H7 (cell line): ENCODE data around the gene IMMP2L.

GRCh38 chr7:106598648-106599267 lies 62.2 kb downstream of the CCDC71L start:
- RAMPAGE, long total RNA, result no peak

GRCh38 chr7:106599268-106599707 lies 61.7 kb downstream of the CCDC71L start:
- RAMPAGE, long total RNA, result no peak

- RAMPAGE, long total RNA, result no peak
Observed at GRCh38 chr7:106640383-106640649, 20.6 kb downstream of the CCDC71L start.

- RAMPAGE, long total RNA, result no peak
Observed at GRCh38 chr7:106770034-106770359, 95.1 kb upstream of the PIK3CG start.

DNA sequence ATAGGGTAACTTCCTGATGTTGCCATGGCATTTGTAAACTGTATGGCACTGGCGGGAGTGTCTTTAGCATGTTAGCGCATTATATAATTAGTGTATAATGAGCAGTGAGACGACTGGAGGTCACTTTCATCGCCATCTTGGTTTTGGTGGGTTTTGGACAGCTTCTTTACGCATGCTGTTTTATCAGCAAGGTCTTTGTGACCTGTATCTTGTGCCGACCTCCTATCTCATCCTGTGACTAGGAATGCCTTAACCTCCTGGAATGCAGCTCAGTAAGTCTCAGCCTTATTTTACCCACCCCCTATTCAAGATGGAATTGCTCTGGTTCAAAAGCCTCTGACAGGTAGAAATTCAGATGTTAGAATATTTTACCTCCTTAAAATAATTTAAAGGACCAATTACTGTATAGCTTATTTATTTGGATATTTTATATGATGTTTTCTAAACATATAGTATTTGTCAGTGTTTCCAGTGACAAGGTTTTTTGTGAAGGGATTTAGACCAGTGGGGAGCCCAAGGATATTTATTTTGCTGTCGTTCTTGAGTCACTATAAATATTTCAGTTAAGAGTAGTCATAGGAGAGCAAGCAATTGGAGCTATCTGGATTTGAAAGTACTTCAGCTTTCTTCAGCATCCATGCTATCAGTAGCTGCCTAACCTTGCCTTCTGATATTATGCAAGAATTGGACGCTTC lies 90.0 kb upstream of the PIK3CG start:
- RAMPAGE, long total RNA, result no peak

DNA sequence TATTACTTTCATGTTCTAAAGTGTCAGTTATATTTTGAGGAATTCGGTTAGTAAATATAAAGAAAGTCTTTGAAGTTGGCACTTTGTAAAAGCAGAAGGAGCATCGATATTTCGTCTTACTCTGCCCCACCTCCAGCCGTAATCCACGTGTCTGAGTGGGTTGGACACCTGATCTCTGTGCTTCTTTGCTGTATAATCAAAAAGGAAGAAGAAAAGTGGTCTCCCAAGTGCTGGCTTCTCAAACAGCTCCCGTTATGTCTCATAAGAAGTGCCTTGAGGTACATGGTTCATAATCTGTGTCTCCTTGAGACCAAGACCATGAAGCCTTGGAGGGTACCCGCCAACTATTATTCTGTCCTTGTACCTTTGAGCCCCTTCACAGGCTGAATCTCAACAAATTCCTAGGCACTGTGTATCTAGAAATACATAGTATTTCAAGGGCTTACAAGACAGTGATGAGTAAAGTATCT lies 19.8 kb downstream of the PRKAR2B start:
- RAMPAGE, long total RNA, result no peak

DNA sequence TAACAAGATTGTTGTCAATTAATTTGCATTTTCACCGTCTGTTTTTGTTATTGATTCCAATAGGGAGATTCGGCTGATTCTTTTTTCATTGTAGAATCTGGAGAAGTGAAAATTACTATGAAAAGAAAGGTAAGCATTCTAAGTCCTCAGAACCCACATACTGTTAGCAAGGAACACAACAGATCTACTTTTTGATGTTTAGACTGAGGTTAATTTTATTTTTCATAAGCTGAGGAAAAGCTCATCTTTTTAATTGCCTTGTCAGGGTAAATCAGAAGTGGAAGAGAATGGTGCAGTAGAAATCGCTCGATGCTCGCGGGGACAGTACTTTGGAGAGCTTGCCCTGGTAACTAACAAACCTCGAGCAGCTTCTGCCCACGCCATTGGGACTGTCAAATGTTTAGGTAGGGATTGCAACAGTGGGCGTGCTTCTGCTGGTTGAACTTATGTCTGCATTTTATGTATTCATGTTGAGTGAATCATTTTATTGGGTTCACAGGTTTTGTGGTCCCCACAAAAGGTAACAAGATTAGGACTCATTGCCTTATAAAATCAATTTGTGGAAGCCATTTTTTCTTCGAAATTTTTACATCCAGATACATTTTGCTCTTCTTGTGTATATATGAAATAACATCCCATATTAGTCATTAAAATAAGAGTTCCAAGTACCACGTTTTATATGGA lies 11.7 kb upstream of the HBP1 start:
- RAMPAGE, long total RNA, result no peak

DNA sequence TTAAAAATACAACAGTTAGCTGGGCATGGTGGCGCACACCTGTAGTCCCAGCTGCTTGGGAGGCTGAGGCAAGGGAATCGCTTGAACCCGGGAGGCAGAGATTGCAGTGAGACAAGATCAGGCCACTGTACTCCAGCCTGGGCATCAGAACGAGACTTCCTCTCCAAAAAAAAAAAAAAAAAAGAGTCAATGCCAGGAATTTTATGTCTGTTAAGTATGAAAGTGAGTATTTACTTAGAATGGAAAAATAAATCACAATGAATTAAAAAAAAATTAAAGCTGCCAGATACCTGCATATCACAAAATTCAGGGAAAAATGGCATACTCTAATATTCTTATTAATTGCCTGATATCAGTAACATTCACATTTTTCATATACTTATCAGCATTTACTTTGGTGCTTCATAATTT lies 2.9 kb downstream of the HBP1 start:
- RAMPAGE, long total RNA, result no peak

DNA sequence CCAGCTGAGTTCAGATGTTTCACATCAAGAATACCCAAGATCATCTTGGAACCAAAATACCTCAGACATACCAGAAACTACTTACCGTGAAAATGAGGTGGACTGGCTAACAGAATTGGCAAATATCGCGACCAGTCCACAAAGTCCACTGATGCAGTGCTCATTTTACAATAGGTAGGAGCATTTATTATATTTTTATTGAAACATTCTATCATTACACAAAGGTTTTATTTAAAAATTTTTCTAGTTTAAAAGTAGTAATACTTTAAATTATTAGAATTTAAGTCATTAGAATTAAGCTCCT lies 13.6 kb downstream of the HBP1 start:
- RAMPAGE, long total RNA, result no peak

- RAMPAGE, long total RNA, result no peak
Observed at GRCh38 chr7:107474094-107474797, 4.4 kb downstream of the GPR22 start.

- RAMPAGE, long total RNA, result no peak
Observed at GRCh38 chr7:107608860-107609444, 28.9 kb downstream of the BCAP29 start.

GRCh38 chr7:107785883-107786416 lies 17.1 kb downstream of the SLC26A3 start:
- RAMPAGE, long total RNA, result no peak

DNA sequence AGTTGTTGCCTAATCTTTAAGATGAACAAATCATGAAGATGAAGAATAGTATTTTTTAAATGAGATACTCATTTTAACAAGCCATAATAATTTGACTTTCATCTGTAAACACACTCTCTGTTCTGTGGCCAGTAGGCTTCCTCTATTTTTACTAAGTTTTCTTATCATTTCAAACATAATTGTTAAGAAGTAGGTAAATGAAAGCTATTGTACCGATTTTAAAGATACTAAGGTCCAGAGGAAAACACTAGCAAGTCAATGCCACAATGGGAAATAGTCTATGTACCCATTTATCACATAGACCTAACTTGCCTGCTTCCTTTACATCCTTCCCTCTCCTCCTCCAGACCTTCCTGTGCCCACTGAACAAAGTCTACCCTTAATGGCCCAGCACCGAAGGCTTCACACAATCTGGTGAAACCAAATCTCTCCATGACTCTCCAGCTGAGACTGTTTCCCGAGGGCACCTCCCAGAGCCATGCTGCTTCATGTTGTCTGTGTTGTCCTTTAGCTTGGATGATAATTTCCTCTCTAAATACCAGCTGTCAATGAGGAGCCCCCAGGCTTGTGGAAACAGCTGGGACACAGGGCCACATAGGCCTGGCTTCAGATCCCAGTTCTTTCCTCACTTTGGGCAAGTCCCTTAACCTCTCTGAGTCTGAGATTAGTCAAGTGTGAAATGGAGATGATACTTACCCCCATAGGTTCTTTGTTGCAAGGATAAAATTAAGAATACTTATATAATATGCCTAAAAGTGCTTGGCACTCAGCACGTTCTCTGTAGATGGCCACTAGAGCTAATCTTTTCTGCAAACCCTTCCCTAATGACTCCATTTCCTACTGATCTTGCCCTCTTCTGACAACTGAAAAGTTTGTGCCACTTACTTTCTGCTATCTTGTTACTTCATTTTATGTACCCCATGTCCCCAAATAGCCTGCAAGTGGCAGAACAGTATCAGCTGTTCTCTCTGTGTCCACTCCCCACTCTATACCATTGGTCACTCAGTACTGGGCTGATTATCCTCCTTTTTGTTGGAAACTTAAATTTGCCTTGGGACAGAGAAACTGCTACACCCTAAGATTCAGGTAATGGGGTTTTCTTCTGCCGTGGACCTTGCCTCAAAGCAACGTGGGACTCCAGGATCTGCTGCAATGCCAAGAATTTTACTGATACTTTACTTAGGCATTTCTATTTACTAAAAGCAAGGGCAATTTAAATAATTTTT lies 54.5 kb downstream of the DLD start:
- RAMPAGE, long total RNA, result no peak

GRCh38 chr7:107971637-107972549 lies 31.1 kb downstream of the LAMB1 start:
- RAMPAGE, long total RNA, result no peak

- RAMPAGE, long total RNA, result no peak
Observed at GRCh38 chr7:107995029-107995562, 7.9 kb downstream of the LAMB1 start.

GRCh38 chr7:108093941-108094140 lies 36.3 kb downstream of the LAMB4 start:
- RAMPAGE, long total RNA, result no peak

DNA sequence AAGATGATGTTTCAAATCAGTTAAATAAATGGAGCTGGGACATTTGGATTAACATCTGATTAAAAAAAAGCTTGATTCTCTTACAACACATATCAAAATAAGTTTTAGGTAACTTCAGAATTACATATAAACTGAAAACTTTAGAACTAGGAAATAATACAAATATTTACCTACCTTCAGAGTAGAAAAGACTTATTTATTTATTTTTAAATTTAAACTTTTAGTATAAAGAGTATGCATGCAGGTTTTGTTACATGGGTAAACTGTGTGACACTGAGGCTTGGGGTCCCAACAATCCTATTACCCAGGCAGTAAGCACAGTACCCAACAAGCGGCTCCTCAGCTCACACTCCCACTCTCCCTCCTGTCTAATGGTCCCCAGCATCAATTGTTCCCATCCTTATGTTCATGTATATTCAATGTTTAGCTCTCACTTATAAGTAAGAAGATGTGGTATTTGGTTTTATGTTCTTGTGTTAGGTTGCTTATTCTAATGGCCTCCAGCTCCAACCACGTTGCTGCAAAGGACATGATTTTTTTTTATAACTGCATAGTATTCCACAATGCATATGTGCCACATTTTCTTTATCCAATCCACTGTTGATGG lies 31.8 kb downstream of the PNPLA8 start:
- RAMPAGE, long total RNA, result no peak

GRCh38 chr7:108503164-108503996 lies 22.6 kb downstream of the PNPLA8 start:
- RAMPAGE, long total RNA, result no peak

- RAMPAGE, long total RNA, result no peak
Observed at GRCh38 chr7:109697438-109697637, 1127.7 kb downstream of the DNAJB9 start.

DNA sequence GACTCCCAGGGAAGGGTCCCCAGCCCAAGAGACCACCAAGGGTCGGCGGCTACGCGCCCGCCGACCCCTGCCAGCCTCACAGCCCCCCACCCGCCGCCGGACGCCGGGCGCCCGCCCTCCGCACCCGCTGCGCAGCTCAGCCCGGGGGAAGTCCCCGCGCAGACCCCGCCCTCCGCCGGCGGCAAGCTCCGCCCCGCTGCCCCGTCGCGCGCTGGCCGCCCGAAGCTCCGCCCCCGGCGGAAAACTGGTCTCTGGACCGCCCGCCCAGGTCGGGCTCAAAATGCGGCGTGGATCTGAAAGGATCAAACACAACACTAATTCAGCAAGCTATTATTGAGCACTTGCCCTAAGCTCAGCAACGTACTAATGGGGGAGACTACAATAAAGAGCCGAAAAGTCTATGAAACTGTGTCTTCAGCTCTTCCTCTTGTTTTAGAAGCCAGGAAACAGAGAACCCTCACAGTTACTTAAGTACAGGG lies at the start of gene IMMP2L:
Gene IMMP2L, minus strand, starts transcription at position 153 of the 479 bp plus-strand sequence.
- RAMPAGE, long total RNA, result start-site peak on the minus strand centred at position 142 of the sequence, 13 bp wide, 81 reads